ENCODE measurements around a stretch of chr22.

DNA sequence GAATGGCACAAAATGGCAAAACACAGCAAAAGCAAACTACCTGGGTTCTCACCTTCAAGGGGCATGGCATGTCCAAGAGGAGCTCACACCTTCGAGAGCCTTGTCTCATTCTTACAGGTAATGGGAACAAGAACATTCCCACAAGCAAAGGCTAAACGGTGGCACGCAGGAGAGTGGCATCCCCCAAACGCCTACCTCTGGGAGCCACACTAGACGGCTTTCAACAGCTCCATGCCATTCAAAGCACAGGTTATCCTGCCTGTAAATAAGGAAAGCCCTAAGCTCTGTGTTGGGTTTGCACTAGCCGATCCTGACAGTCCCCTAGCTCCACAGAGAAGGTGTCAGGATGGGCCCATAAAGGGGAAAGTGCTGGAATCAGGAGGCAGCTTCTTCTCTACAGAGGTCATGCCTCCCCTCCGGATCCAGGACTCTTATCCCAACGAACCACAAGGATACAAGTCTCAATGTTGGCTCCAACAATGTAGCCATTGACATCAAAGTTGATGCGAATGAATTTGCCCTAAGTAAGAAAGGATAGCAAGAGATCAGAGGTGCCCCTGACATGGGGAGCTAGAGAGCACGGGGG lies 66.4 kb downstream of the MYH9 start:
- PRO-cap, result unidirectional peak, minus-strand start at position 337 of the sequence
CAGE:
- cytosol, long polyA minus RNA, result no peak
- cytosol, long polyA plus RNA, result no peak
- long polyA plus RNA, result no peak
- nucleus, long polyA minus RNA, result no peak
- nucleus, long polyA plus RNA, result no peak

DNA sequence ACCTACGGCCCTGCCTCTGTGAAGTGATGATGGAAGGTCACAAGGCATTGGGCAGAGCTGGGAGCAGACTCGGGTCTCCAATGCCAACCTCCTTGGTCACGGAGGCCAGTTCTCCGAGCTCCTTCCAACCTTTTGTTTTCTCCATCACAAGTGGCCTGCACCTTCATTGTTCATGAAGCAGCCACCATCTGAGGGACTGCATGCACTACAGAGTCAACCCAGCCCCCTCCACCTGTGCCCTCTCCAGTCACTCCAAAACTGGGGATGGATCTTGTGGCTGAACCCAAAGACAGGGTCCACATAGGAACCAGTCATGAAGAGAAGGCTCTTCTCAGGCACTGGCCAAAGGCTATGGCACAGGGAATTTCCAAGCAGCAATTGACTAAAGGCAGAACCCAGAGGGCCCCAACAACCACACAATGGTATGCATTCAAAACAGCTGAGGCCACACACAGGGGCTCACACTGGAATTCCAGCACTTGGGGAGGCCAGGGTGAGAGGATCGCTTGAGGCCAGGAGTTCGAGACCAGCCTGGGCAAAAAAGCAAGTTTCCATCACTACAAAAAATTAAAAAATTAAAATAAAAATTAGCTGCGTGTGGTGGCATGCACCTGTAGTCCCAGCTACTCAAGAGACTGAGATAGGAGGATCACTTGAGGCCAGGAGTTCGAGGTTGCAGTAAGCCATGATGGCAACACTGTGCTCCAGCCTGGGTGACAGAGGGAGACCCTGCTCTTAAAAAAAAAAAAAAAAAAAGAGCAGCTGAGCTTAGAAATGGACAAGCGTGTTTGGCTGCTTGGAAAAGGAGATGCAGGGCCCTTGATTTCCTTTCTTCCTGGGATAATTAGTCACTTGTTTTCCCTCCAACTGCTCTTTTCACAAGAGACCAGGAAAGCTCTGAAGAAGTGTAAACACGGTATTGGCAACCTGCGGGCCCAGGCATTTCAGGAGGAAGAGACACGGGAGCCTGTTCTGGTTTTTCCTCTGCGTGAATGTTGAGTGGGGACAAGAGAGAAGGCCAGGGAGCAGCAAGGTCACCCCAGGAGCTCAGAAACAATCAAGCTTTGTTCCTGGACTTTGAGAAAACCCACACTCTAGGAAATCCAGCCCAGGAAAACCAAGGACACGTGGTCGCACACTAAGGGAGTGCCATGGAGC lies 44.6 kb downstream of the MYH9 start:
- PRO-cap, result no peak
CAGE:
- cytosol, long polyA minus RNA, result no peak
- cytosol, long polyA plus RNA, result no peak
- long polyA plus RNA, result no peak
- nucleus, long polyA minus RNA, result no peak
- nucleus, long polyA plus RNA, result no peak

DNA sequence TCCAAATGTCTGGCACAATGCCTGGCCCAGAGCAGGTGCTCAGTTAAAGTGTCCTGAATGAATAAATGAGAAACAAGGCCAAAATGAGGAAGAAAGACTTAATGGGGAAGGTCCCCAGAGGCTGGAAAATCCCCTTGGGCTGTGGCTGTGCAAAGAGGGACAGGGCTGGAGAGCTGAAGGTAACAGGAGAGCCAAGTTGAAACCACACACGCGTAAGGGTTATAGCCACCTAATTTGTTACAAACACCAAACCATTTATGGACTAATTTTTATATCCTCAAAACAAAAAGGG lies 28.6 kb downstream of the MYH9 start:
- PRO-cap, result no peak
CAGE:
- cytosol, long polyA minus RNA, result no peak
- cytosol, long polyA plus RNA, result no peak
- long polyA plus RNA, result no peak
- nucleus, long polyA minus RNA, result no peak
- nucleus, long polyA plus RNA, result no peak

- PRO-cap, result bidirectional peak, plus-strand start at chr22:36398852, minus-strand start at chr22:36398687
CAGE:
- cytosol, long polyA minus RNA, result no peak
- cytosol, long polyA plus RNA, result no peak
- long polyA plus RNA, result no peak
- nucleus, long polyA minus RNA, result no peak
- nucleus, long polyA plus RNA, result no peak
Observed at GRCh38 chr22:36398487-36399044, 10.8 kb upstream of the MYH9 start.

GRCh38 chr22:36449850-36450235 lies 31.6 kb downstream of the TXN2 start:
- PRO-cap, result no peak
CAGE:
- cytosol, long polyA minus RNA, result no peak
- cytosol, long polyA plus RNA, result no peak
- long polyA plus RNA, result no peak
- nucleus, long polyA minus RNA, result no peak
- nucleus, long polyA plus RNA, result no peak

DNA sequence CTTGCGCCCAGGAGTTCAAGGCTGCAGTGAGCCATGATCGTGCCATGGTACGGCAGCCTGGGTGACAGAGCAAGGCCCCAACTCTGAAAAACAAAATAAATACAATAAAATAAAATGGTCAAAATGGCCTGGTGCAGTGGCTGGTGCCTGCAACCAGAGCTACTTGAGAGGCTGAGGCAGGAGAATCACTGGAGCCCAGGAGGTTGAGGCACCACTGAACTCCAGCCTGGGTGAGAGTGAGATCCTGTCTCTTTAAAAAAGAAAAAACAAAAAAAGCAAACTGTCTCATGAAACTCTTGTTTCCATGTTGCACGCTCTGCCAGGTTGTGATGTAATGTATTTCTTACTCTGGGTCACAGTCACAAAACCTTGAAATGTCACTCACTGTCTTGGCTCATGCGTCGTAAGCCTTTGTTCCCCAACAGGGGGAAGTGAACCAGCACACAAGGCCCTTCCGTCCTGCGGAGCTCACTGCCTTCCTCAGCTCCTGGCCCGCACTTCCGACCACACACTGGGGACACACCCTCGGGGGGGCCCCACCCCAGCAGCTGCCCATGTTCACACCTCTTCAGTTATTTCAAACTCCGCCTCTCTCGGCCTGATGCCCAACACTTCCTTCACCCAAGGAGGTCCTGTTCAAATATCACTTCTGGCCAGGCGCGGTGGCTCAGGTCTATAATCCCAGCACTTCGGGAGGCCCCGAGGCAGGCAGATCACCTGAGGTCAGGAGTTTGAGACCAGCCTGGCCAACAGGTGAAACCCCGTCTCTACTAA lies 29.8 kb downstream of the TXN2 start:
- PRO-cap, result no peak
CAGE:
- cytosol, long polyA minus RNA, result no peak
- cytosol, long polyA plus RNA, result no peak
- long polyA plus RNA, result no peak
- nucleus, long polyA minus RNA, result no peak
- nucleus, long polyA plus RNA, result no peak

GRCh38 chr22:36463475-36464518 lies 17.6 kb downstream of the TXN2 start:
- PRO-cap, result bidirectional peak, plus-strand start at chr22:36464202, minus-strand start at chr22:36463892
CAGE:
- cytosol, long polyA minus RNA, result no peak
- cytosol, long polyA plus RNA, result no peak
- long polyA plus RNA, result no peak
- nucleus, long polyA minus RNA, result no peak
- nucleus, long polyA plus RNA, result no peak

DNA sequence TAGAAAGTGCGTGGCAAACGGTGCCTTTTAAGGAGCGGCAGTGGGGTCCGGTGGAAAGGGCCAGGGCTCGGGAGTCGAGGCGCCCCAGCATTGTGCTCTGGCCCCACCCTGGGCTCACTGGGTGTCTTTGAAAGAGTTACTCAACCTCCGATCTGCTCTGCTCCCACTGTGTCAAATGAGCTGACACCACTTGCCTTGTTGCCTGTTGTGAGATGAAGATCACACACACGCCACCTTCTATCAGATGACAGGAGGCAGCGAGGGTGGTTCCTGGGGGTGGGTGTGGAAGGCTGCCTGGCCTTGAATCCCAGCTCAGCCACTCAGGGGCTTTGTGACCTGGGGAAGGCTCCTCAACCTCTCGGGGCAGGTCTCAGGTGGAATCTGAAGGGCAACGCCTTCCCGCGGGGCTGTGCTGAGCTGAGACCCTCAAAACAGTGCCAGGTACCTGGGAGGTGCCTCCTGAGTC lies 15.7 kb downstream of the TXN2 start:
- PRO-cap, result bidirectional peak, plus-strand start at position 57 of the sequence, minus-strand start outside the sequence
CAGE:
- cytosol, long polyA minus RNA, result no peak
- cytosol, long polyA plus RNA, result no peak
- long polyA plus RNA, result no peak
- nucleus, long polyA minus RNA, result no peak
- nucleus, long polyA plus RNA, result no peak

GRCh38 chr22:36468011-36468442 lies 13.4 kb downstream of the TXN2 start:
- PRO-cap, result bidirectional peak, plus-strand start at chr22:36468251, minus-strand start at chr22:36468145
CAGE:
- cytosol, long polyA minus RNA, result no peak
- cytosol, long polyA plus RNA, result no peak
- long polyA plus RNA, result no peak
- nucleus, long polyA minus RNA, result no peak
- nucleus, long polyA plus RNA, result no peak

GRCh38 chr22:36487997-36488256 lies 6.5 kb upstream of the TXN2 start:
- PRO-cap, result no peak
CAGE:
- cytosol, long polyA minus RNA, result no peak
- cytosol, long polyA plus RNA, result no peak
- long polyA plus RNA, result no peak
- nucleus, long polyA minus RNA, result no peak
- nucleus, long polyA plus RNA, result no peak

- PRO-cap, result no peak
CAGE:
- cytosol, long polyA minus RNA, result no peak
- cytosol, long polyA plus RNA, result no peak
- long polyA plus RNA, result no peak
- nucleus, long polyA minus RNA, result no peak
- nucleus, long polyA plus RNA, result no peak
Observed at GRCh38 chr22:36527927-36528763, 821 bp downstream of the EIF3D start.

DNA sequence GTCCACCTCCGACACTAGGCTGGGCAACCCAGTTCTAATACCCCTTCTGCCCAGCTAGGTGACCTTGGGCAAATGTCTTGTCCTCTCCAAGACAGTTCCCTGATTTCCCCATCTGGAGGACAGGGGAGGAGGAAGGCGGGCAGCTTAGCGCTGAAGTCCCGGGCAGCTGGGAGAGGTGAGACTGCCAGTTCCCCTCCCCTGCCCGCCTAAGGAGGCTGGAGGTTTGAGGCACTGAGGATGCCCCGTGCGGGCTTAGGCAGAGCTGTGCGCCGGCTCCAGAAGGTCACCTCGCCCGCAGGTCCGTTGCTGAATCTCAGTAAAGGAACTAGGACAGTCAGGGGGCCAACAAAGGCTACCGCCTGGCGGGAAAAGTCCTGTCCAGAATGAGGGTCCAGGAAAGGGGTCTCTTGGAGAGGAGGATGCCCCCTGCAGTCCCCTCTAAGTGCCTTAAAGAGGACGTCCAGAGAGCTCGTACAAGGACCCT lies 650 bp downstream of the PVALB start:
- PRO-cap, result no peak
CAGE:
- cytosol, long polyA minus RNA, result no peak
- cytosol, long polyA plus RNA, result no peak
- long polyA plus RNA, result no peak
- nucleus, long polyA minus RNA, result no peak
- nucleus, long polyA plus RNA, result no peak

DNA sequence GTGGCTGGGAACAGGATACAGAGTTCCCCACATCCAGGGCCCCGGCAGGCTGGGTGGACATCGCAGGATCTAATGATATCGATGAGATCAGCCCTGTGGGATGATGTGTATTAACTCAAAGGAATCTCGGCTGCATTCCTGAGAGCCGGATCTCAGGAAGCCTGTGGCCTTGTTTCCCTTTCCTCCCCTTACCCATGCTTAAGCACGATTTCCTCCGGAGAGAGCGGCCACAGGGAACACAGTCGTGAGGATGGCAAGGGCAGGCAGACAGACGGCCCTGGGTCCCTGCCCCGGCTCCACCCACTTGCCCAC lies 6.5 kb upstream of the PVALB start:
- PRO-cap, result bidirectional peak, plus-strand start at position 241 of the sequence, minus-strand start at position 74 of the sequence
CAGE:
- cytosol, long polyA minus RNA, result no peak
- cytosol, long polyA plus RNA, result no peak
- long polyA plus RNA, result no peak
- nucleus, long polyA minus RNA, result no peak
- nucleus, long polyA plus RNA, result no peak

GRCh38 chr22:37133270-37133603 lies 16.5 kb downstream of the IL2RB start:
- PRO-cap, result no peak
CAGE:
- cytosol, long polyA minus RNA, result no peak
- cytosol, long polyA plus RNA, result no peak
- long polyA plus RNA, result no peak
- nucleus, long polyA minus RNA, result no peak
- nucleus, long polyA plus RNA, result no peak

GRCh38 chr22:37187507-37187820 lies 583 bp downstream of the C1QTNF6 start:
- PRO-cap, result bidirectional peak, plus-strand start at chr22:37187769, minus-strand start at chr22:37187757
CAGE:
- cytosol, long polyA minus RNA, result no peak
- cytosol, long polyA plus RNA, result no peak
- long polyA plus RNA, result no peak
- nucleus, long polyA minus RNA, result no peak
- nucleus, long polyA plus RNA, result no peak

DNA sequence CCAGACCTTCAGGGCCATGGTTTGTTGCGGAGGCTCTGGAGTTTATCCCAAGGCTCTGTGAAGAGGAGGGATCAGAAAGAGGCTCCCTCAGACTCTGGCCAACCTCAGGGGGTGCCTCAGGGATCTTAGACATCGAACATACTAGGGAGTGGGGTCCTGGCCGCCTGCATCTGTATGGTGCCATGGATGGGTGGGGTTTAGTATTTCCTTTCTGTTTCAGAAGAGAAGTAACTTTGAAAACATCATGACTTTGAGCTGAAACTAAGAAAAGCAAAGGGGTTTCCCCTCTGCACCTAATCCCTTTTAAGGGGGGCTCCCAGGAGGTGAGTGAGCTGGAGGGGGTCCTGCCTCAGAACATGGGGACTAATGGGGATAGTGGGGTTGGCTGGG lies 11.7 kb upstream of the SSTR3 start:
- PRO-cap, result no peak
CAGE:
- cytosol, long polyA minus RNA, result no peak
- cytosol, long polyA plus RNA, result no peak
- long polyA plus RNA, result no peak
- nucleus, long polyA minus RNA, result no peak
- nucleus, long polyA plus RNA, result no peak

- PRO-cap, result no peak
CAGE:
- cytosol, long polyA minus RNA, result no peak
- cytosol, long polyA plus RNA, result no peak
- long polyA plus RNA, result no peak
- nucleus, long polyA minus RNA, result no peak
- nucleus, long polyA plus RNA, result no peak
Observed at GRCh38 chr22:37237722-37238355, 6.2 kb downstream of the RAC2 start.

GRCh38 chr22:37284789-37285331 lies 2.6 kb downstream of the CYTH4 start:
- PRO-cap, result no peak
CAGE:
- cytosol, long polyA minus RNA, result no peak
- cytosol, long polyA plus RNA, result no peak
- long polyA plus RNA, result no peak
- nucleus, long polyA minus RNA, result no peak
- nucleus, long polyA plus RNA, result no peak

- PRO-cap, result no peak
CAGE:
- cytosol, long polyA minus RNA, result no peak
- cytosol, long polyA plus RNA, result no peak
- long polyA plus RNA, result no peak
- nucleus, long polyA minus RNA, result no peak
- nucleus, long polyA plus RNA, result no peak
Observed at GRCh38 chr22:37289876-37290194, 7.5 kb downstream of the CYTH4 start.

- PRO-cap, result no peak
CAGE:
- cytosol, long polyA minus RNA, result no peak
- cytosol, long polyA plus RNA, result no peak
- long polyA plus RNA, result no peak
- nucleus, long polyA minus RNA, result no peak
- nucleus, long polyA plus RNA, result no peak
Observed at GRCh38 chr22:37300453-37301089, 18.3 kb downstream of the CYTH4 start.

All from endothelial cell of umbilical vein (primary cell).